Esophagus muscularis mucosa (tissue), 4 donors: ENCODE measurements around a stretch of chr6.

GRCh38 chr6:53301664-53302612, 46.8 kb downstream of the ELOVL5 start:
- PRO-cap, result no peak
- RAMPAGE, long total RNA, 4 experiments, result no peak in any of the 4 experiments

DNA sequence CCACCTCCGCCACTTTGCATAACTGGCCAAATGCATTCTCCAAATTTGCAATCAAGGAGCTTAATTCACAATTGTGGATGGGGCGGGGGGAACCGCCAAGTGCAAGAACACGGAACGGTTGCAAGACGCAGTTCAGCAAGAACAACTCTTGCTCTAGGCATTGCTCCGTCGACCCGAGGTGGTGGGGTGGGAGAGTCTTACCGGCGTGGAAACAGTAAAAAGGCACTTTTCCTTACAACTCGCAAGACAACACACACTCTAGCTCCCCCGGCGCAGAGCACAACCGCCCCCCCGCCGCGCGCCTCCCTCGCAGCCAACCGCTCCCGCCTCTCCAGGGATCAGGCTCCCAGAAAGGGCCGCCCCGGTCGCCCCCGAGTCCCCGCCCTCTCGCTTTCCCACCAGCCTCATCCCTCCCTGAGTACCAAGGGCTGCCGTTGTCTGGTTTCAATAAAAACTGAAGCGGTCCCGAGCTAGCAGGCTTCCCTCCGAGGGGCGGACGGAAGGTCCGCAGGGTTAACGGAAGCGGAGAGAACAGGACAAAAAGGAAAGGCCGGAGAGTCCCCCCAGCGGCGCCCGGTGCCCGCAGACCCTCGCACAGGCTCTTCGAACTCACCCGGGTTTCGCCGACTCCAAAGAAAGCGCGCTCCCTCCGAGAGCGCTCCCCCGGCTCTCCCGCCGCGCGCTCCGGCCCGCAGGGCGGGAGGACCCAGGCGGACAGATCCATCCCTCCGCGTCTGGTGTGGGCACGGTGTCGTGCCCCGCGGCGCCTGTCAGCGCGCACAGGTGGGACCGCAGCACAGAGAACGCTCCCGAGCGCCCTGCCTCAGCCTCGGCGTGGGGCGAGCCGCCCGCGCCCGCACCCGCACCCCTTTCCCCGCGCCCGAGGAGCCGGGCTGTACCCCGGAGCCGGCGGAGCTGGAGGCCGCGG, 749 bp downstream of the ELOVL5 start:
- PRO-cap, result unidirectional peak, plus-strand start at position 450 of the sequence; unidirectional peak, plus-strand start at position 680 of the sequence; bidirectional peak, plus-strand start at position 780 of the sequence, minus-strand start at position 762 of the sequence
- RAMPAGE, long total RNA, 4 experiments, result no peak in any of the 4 experiments

DNA sequence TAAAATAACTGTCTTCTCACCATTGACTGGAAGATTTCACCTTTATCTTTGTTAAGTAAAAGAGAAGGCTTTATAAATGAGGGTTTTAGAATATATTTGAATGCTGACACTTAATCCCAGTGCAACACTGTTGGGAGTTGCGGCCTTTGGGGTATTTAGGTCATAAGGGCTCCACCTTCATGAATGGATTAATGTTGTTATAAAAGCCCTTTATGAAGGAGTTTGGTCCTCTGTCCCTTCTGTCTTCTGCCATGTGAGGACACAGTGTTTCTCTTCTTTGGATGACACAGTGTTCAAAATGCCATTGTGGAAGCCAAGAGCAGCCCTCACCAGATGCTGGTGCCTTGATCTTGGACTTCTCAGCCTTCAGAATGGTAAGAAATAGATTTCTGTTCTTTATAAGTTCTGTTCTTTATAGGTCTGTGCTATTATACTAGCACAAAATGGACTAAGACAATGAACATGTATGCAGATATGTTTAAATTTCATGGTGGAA, 82.6 kb upstream of the ELOVL5 start:
- PRO-cap, result no peak
- RAMPAGE, long total RNA, 4 experiments, result no peak in any of the 4 experiments

GRCh38 chr6:53647602-53647801, 18.1 kb downstream of the KLHL31 start:
- PRO-cap, result no peak
- RAMPAGE, long total RNA, 4 experiments, result no peak in any of the 4 experiments

DNA sequence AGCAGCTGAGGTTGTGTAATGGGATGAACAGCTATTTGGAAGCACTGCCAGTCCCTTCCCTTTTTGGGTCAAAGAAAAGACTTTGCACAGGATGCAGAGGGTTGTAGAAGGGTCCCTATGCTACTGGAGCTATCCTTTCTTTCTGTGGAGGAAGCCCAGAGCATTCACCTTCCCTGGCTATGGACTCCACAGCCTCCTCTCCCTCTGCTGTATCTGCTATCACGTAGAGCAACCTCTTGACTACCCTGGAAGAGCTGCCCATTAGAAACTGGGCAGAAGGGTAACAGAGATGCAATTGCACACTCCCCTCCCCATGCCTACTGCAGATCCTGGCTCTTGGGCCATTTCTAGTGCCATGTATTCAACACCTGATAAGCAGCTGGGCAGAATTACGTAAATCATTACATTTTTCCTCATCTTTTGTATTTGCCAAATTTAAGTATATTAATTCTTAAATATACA, 3.1 kb downstream of the KLHL31 start:
- PRO-cap, result no peak
- RAMPAGE, long total RNA, 4 experiments, result no peak in any of the 4 experiments

DNA sequence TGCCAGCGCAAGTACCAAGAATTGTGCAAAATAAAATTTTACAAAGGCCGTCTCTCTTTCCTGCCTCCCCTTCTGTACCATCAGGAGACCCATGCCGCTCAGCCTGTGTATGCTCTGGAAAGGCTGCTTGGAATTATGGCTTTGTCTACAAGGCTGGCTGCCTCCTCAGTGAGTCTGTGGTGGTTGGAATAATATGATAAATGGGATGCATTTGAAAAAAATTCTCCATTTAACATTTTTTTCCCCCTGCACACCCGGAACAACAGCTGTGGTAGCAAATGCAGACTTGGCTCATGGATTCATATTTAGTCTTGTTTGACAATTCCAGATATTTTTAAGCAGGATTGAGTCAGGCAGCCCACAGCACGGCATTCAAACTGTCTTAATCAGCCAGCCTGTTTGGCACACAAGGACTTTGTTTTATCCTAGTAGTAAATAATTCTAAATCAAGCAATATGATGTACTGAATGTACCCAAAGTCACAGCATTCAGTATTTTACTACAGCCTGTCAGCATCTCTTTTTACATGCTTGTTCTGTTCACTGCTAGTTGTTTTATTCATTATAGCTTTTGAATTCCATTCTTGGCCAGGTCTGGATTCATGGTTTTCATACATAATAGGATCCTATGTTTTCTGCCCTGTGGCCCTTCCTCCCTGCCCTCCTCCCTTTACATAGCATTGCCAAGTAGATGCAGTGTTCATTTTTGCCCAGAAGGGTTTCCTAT, 68.0 kb downstream of the LRRC1 start:
- PRO-cap, result no peak
- RAMPAGE, long total RNA, 4 experiments, result no peak in any of the 4 experiments

DNA sequence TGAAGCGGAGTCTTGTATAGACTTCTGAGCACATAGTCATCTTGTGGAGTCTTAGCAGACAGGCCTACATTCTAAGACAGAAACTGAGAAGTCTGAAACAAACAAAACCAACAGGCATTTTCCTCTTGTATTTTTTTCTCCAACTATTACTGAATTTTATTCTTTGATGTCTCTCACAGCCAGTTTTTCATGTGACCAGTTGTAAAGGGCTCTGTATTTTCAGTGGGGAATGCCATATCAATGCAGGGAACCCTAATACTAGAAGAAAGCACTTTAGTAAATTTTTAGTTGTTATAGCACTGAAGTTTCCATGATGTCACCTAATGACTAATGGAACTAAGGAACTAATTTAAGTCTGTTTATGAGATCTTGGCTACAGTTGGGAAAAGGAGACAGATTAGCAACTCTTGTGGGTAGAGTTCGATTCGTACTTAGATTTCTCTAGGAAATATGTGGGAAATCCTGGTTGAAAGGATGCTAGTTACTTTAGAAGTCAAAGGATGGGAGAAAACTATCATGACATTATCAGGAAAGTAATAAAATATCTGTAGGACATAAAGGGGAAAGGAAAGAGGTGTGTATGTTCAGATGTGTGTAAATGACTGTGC, 103.2 kb downstream of the LRRC1 start:
- PRO-cap, result no peak
- RAMPAGE, long total RNA, 4 experiments, result no peak in any of the 4 experiments

- PRO-cap, result no peak
- RAMPAGE, long total RNA, 4 experiments, result start-site peak on the plus strand in 1 of 4 experiments, at chr6:53929443-53929469 at its widest, 7 reads per replicate
These were observed 134.7 kb downstream of the LRRC1 start for GRCh38 chr6:53929199-53930289.

GRCh38 chr6:53943385-53944032, 148.7 kb downstream of the LRRC1 start:
- PRO-cap, result no peak
- RAMPAGE, long total RNA, 4 experiments, result no peak in any of the 4 experiments

- PRO-cap, result no peak
- RAMPAGE, long total RNA, 4 experiments, result no peak in any of the 4 experiments
These were observed 102.2 kb upstream of the MLIP start for GRCh38 chr6:54009024-54009539.

DNA sequence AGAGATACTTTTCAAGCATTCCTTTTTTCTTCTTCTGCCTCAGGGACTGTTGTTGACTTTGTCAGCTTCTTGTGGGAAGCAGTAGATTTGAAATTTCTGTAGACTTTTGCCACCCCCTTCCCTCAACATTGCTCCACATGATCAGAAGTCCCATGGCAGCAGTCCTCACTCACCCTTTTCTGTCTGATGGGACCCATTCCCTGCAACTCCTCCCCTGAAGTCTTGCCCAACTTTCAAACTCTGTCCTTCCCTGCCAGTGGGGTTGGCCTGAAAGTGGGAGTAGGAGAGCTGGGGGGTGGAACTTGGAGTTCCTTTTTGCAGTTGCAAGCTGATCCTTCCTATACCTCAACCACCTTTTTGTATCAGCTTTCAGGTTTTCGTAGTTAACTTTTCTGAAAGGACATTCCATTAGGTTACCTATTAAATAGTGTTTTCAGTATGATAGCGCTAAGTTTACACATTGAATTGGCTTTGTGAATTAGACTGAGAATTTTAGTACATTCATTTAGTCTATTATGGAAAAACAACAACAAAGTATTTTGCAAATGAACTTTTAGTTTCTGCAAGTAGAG, 38.3 kb upstream of the MLIP start:
- PRO-cap, result no peak
- RAMPAGE, long total RNA, 4 experiments, result no peak in any of the 4 experiments

GRCh38 chr6:56372264-56372513, 124.8 kb upstream of the COL21A1 start:
- PRO-cap, result no peak
- RAMPAGE, long total RNA, 4 experiments, result no peak in any of the 4 experiments

DNA sequence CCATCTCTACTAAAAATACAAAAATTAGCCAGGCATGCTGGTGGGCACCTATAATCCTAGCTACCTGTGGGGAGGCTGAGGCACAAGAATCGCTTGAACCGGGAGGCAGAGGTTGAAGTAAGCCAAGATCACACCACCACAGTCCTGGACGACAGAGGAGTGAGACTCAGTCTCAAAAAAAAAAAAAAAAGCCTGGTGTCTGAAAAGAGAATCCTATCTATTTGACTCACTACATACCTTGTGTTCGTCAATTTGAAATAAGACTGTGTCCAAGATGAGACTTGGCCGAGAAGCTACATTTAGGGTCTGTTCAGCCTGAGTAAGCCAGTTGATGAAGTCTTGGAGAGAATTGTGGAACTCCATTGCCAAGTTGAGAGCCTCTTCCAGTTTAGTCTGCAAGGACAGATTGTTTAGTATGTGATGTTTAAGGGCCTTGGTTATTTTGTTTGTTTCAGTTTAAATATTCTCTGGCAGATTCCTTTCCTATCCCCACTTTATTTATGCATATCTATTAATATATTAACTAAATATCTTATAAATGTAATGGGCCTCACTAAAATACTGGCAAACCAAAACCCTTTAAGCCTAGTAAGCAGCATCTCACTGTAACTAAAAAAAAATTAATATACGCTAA, 245.4 kb upstream of the COL21A1 start:
- PRO-cap, result no peak
- RAMPAGE, long total RNA, 4 experiments, result no peak in any of the 4 experiments

DNA sequence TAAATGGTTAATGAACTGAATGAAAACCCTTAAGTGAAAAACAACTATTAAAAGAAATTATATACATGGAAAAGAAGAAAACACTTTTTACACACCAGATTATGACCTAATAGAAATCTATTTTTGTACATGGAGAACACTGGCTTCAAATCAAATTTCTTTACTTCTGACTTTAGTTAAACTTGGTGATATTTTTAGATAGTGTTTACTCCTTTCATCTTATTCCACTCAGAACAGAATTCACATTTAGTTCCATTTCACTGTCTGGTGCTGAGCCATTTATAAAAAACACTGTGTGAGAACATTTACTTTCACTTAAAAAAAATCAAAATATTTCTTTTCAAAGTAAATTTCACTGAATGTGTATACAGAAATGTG, 258.5 kb upstream of the COL21A1 start:
- PRO-cap, result unidirectional peak, plus-strand start at position 222 of the sequence; unidirectional peak, plus-strand start at position 249 of the sequence
- RAMPAGE, long total RNA, 4 experiments, result no peak in any of the 4 experiments

DNA sequence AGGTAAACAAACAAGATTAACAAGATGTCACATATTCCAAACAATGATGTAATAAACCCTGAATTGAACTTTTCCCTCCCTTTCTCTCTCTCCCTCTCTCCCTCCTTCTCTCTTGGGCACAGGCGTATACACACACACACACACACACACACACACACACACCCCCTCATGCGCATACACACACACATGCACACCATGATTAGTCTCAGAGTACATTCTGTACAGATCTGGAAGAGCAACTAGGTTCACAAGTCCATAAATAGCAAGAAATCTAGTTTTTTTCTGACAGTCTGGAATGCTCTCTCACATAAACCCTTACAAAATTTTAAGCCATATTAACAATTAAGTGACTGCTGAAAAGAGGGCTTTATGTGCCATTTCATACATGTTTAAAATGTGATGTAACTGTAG, 267.1 kb upstream of the COL21A1 start:
- PRO-cap, result unidirectional peak, plus-strand start at position 208 of the sequence; unidirectional peak, plus-strand start at position 285 of the sequence
- RAMPAGE, long total RNA, 4 experiments, result no peak in any of the 4 experiments

DNA sequence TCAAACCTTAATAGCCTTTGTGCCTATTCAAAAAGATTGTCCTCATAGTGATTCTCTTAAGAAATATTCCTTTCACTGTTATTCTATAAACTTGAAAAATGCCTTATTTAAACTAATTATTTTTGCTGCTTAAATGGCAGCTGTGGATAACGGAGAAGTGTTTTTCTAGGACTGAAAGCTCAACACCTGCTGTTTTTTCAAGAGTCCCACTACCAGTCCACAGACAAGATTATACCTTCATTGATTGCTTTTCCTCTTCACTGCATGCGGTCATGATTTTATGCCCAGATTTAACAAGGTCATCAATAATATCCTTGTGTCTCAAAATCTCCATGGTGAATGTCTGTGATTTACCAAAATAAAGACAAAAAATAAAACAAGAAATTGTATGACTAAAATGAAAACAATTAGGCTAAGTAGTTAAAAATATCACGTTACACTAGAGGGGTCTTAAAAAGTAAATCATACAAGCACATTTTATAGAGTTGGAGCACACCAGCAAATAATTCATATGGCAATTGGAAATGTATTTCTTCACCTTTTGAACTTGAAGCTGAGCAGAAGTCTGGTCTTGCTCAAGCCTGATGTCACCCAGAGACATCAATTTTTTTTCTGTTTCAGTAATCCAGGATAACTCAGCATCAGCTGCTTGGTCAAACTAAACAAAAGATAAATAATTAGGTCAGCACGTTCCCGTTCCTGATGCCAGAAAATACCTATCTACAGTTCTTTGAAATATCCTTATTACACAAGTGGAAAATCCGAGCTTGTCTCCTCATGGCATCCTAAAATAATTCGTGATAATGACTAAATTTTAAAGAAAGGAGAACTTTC, 269.8 kb upstream of the COL21A1 start:
- PRO-cap, result no peak
- RAMPAGE, long total RNA, 4 experiments, result no peak in any of the 4 experiments

DNA sequence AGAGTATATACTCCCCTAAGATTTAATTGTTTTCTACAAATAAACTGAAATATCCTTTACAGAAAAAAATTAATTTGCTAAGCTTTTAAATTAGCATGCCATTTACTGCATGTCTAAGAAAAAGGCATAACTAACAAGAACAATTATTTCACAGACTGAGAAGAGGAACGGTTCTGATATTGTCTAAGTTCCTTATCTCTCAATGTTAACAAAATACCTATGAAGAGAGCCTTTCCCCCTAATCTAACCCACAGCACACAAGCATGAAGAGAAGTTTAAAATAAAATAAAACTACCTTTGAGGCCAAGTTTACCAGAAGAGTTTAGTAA, 291.9 kb upstream of the COL21A1 start:
- PRO-cap, result no peak
- RAMPAGE, long total RNA, 4 experiments, result no peak in any of the 4 experiments

GRCh38 chr6:56541707-56542280, 294.4 kb upstream of the COL21A1 start:
- PRO-cap, result no peak
- RAMPAGE, long total RNA, 4 experiments, result no peak in any of the 4 experiments

DNA sequence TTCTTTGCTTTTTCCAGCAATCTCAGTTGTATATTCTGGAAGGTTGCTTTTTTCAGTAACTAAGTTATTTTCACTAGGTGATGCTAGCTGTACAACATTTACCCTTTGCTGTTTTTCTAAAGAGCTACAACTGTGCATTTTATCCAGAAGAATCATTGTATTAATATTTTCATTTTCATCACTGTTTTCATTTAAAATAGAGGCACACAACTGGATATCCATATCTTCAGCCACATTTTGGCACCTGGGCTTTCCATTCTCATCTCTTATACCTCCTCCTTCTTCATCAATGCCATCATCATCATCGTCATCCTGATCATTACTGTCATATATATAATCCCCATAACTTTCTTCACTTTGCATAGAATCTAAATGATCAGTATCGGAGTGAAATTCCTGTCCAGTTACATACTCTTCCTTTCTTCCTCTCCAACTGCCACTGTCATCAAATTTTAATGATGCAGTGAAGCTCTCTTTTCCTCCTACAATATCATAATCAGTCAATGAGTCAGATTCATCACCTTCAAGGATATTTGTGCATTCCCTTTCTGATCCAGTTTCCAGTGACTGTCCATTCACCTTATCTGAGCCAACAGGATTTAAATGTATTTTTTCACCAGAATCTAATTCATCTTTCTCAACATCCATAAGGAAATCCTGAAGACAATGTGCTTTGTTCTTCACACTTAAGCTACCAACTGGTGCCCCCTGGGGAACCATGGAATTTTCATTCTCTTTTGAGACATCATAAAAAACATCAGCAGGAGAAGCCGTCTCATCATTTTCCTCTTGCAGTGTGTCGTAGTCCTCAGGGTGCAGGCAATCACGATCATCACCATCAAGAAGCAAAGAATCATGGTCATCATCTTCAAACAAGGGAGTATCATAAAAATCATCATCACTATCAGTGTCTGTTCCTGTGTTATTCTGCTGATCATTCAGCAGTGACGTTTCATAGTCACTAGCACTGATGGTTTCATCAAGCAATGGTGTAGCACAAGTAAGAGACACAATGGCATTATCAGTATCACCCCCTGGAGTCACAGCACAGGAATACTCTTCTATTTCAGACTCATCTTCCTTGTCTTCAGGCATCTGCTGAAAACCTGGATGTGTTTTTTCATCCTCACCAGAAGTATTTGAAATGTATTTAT, 348.3 kb downstream of the DST start:
- PRO-cap, result no peak
- RAMPAGE, long total RNA, 4 experiments, result no peak in any of the 4 experiments

GRCh38 chr6:56618306-56619467, 335.9 kb downstream of the DST start:
- PRO-cap, result no peak
- RAMPAGE, long total RNA, 4 experiments, result no peak in any of the 4 experiments